ENCODE data around the gene ZMYND15.

DNA sequence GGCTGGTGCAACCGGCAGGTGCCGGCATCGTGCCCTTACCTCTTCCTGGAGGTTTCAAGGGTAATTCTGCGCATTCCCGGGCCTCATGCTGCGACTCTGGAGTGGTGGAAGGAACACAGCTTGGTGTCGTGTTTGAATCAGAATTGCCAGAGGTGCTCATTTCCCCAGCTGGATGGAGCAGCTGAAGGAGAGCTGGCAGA is 16.2 kb upstream of the ATP2A3 start:
- RRBS: 89% methylated on average over 4 of the region's 7 CpGs

DNA sequence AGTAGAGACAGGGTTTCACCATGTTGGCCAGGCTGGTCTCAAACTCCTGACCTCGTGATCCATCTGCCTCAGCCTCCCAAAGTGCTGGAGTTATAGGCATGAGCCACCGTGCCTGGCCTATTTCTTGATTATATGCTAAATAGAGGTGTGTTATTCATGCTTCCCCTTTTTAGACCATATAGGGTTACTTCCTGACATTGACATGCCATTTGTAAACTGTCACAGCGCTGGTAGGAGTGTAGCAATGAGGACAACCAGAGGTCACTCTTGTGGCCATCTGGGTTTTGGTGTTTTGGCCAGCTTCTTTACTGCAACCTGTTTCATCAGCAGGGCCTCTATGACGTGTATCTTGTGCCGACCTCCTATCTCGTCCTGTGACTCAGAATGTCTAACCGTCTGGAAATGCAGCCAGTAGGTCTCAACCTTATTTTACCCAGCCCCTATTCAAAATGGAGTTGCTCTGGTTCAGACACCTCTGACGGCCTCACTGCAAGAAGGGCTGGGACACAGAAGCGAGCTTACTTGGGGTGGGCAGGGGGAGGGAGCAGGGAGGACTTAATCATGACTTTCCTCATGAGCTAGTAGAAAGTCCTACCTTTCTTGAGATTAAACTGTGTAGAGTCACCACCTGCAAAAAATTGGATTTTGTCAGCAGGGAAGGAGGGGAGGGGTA is 38.1 kb upstream of the ATP2A3 start:
- RRBS: no CpG with 5 or more reads among the region's 9 CpGs

DNA sequence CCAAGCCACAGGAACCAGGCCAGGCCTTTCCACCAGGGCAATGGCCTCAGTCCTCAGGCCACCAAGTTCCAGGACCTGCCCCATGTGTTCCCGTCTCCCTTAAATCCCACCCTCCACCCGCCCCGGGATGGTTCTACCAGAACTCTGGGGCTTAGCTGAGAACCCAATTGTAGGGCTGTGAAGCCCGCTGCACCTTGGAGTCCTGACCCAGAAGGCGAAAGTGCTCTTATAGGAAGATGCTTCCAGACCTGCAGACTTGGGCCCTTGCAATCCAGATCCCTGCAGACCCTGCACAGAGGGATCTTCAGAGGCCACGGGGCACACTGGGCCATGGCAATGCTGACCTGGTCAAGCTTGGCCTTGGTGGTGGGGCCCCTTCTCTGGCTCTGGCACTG is 41.1 kb upstream of the ATP2A3 start:
- RRBS: no CpG with 5 or more reads among the region's 6 CpGs

DNA sequence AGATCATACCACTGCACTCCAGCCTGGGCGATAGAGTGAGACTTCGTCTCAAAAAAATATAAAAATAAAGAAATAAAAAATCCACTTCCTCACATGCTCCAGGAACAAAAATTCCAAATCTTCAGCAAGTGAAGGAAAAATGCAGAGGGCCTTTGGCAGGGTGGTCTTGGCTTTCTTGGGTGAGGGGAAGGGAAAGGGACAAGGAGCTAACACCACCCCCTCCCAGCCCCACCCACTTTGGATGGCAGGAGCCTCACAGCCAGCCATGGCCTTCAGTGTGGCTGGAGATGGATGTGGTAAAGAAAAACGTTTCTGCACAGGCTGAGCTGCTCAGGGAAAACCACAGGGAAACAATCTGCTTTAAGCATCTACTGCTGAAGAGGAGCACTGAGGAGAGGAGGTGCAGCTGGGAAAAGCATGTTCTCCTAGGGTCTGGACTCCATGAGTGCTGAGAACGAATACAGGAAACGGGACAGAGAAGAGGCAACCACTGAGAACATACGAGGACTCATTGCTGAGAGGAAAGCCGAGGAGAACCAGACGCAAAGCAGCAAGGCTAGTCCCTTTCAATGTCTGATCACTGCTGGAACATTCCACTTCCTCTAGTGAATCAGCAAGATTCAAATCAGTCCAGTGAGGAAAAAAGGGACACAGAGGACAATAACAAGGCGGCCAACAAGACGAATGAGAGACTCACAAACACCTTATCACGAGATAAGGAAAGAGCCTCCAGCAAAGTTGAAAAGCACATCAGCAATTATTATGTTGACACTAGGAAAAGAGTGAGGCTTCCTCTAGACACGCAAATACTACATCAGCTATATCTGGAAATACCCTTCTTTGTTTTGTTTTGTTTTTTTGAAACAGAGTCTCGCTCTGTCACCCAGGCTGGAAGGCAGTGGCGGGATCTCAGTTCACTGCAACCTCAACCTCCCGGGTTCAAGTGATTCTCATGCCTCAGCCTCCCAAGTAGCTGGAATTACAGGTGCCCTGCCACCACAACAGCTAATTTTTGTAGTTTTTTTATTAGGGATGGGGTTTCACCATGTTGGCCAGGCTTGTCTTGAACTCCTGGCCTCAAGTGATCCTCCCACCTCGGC is 41.7 kb downstream of the ZZEF1 start:
- RRBS: no CpG with 5 or more reads among the region's 16 CpGs

- RRBS: no CpG with 5 or more reads among the region's 4 CpGs
Observed at GRCh38 chr17:4144341-4144548, 1.2 kb downstream of the CYB5D2 start.

- RRBS: no CpG with 5 or more reads among the region's 5 CpGs
Observed at GRCh38 chr17:4204544-4205047, 59.2 kb downstream of the ANKFY1 start.

DNA sequence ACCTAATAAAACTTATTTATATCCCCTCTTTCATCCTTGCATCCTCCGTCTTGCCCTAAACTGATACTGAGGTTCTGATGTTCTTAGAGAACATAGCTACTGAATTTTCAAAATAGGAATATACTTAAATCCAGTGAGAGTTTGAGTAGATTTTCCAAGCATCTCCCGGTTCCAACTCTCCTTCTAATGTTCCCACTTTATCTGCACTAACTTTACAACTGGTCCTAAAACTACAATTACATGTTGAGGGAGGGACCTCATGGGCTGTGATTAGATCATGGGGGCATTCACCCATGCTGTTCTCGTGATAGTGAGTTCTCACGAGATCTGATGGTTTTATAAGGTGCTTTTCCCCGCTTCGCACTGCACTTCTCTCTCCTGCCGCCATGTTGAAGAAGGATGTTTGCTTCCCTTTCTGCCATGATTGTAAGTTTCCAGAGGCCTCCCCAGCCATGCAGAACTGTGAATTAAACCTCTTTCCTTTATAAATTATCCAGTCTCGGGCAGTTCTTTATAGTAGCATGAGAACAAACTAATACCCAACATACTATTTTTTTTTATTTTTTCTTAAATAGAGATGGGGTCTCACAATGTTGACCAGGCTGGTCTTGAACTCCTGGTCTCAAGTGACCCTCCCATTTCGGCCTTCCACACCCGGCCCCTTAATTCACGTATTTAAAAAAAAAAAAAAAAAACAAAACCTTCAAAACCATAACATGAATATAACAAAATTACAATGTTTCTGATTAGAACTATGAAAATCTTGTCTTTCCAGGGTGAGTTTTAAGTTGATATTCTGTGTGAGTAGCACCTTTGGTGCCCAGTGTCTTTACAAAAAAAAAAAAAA is 26.0 kb downstream of the UBE2G1 start:
- RRBS: no CpG with 5 or more reads among the region's 11 CpGs

GRCh38 chr17:4342066-4342538 is 24.4 kb downstream of the UBE2G1 start:
- RRBS: no CpG with 5 or more reads among the region's 4 CpGs

DNA sequence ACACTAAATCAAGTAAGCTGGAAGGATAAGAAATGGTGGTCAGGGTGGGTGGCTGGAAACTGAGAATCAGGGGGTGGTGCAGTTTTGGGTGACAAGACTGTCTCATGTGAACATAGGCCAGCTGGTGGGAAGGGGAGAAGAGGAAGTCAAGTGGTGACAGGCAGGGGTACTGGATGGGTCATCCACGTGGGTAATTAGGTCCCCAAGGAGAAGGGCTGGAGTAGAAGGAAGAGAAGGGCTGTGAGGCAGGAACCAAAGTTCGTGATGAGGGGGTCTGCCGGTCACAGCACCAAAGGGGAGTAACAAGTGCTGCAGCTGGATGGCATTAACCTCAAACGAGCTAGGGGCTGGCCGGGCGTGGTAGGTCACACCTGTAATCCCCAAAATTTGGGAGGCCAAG is 9.1 kb upstream of the UBE2G1 start:
- RRBS: no CpG with 5 or more reads among the region's 6 CpGs

DNA sequence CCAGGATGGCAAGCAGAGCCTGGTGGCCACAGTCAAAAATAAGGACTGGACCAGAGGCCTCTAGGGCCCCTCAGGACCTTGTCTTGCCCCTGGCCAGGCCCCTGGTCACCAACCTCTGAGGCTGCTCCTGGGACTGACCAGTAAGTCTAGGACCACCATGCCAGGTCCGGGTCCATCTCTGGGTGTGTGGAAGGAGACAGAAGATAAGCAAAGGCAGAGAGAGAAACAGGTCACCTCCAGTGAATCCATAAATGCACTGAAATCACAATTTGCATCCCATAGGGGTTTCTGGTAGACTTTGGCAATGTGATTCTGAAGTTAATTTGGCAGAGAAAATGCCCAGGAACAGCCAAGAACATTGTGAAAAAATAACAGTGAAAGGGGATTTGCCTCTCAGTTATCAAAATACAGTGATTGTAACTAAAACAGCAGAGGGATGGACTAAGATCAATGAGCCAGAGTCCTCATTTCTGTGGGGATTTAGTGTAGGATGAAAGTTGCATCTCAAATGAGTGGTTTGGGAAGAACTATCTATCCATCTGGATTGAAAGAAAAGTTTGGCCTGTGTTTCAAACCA is 28.2 kb downstream of the MYBBP1A start:
- RRBS: no CpG with 5 or more reads among the region's 1 CpG

DNA sequence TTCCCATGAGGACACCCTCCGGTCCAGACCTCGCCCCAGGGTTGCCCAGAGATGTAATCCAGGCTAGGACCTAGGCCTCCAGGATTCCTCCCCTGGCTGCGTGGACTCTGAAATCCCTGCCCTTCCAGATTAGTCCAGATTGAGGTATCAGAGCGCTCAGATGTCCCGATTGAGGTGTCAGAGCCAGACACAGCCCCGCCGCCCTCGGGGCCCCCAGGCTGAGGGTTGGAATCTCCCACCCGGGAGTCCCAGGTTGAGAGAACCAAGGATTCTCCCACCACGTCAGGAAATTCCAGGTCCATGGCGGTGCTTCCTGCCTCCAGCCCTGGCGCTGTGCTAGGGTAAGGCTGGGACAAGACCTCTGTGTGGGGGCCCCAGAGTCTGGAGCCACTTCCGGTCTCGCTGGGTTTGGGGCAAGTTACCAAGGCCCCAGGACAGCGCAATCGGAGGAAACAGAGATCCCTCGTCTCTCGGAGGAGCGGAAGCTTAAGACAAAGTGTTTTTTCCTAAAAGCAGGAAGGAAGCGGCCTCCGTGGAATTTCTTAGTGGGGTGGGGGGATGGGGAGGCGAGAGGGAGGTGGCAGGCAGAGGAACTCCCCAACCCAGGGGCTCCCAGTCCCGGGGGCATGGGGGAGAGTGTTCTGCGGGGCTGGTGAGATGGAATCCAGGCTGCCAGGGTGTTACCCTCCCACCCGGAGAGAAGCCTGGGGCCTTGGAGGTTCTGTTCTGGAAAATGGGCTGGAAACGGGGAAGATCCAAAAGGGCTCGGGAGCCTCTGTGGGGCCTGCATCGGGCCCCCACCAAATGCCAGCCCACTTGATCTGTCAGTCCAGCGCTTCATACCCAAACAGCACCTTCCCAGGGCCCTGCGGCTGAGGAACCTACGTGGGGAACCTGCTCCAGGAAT is 23.8 kb downstream of the MYBBP1A start:
- RRBS: 35% methylated on average over 4 of the region's 31 CpGs

DNA sequence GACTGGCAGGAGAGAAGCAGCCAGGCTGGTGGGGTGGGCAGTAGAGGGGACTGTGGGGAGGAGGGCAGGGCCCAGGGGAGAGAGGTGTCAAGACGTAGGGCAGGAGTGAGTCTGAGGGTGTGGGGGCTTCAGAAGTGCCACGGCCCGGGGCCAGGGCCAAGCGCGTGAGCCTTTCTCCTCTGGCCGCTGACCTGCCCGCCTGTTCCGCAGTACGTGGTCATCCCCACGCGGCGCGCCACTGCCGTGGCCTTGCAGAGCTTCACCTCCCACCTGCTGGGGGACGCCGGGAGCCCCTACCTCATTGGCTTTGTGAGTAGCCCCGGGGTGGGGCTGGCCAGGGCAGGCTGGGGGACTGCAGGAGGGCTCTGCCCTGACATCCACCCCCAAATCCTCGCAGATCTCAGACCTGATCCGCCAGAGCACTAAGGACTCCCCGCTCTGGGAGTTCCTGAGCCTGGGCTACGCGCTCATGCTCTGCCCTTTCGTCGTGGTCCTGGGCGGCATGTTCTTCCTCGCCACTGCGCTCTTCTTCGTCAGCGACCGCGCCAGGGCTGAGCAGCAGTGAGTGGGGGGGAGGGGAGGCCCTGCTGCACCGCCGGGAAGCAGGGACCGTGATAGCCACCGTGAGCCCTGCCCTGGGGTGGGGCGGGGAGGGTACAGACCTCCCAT is 19.2 kb downstream of the MYBBP1A start:
- RRBS: no CpG with 5 or more reads among the region's 36 CpGs

DNA sequence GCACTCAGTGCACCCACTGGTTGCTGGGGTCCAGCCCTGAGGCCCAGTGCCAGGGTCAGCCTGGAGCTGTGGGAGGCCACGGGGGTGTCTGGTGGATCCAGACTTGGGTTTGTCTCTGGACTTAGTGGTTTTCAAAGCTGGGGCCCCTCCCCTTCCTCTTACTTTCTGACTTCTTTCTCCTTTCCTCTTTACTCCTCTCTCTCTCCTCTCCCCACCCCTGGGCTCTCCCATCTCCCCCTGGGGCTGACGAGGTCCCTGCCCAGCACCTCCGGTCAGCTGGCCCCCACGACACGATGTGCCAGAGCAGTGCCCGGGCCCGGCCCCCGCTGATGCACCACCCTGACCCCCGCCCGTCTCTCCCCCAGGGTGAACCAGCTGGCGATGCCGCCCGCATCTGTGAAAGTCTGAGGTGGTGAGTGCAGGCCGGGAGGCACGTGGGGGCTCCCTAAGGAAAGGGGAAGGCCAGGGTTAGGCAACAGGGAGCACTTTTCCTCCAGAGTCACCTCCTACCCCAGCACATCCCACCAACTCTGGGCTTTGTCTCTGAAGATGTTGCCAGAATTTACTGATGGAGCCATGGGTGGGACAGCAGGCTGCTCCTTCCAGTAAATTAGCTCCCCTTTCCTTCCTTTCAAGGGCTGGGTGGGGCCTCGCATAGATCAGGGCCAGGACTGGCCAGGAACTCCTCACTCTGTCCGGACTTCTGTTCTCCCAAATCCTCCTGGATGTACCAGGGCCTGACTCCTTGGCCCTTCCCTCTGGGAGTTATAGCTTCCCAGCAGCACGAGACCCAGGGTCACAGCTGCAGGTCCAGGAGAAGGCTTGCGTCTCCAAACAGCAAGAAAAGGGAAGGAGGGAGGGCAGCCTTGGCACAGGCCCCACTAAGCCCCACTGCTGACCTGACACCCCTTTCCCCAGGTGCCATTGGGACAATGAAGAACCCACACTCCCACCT is 18.4 kb downstream of the MYBBP1A start:
- RRBS: 90% methylated on average over 5 of the region's 19 CpGs

DNA sequence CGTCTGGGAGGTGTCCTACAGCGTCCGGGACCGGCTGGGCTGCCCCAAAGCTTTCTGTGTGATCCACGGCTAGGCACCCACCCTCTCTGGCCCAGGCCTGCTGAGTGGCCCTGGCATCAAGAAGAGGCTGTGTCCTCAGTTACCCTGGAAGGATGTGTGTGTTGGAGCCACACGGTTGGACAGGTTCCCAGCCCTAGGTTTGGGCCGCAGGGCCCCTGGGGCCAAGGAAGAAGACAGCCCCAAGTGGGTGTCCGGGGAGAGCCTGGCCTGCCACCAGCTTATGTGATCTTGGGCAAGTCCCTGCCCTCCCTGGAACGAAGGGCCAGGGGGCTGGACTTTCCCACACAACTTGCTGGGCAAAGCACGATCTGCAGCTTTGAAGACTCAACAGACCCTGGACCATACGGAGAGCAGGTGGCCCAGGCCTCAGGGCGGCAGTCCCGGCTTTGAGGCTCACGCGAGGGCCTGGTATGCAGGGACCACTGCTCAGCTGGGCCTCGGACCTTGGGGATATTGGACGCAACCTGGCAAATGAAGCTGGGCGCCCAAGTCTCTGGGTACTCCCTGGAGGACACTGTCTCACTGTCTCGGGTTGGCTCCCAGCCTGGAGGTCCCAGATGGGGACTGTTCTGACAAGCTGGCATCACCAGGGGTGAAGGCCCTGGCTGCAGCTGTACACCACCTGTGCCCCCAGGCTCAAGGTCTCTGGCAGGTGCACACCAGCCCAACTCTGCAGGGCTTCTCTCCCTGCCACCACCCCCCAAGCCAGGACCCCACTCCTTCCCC is 17.5 kb downstream of the MYBBP1A start:
- RRBS: no CpG with 5 or more reads among the region's 19 CpGs

- RRBS: 72% methylated on average over 7 of the region's 21 CpGs
Observed at GRCh38 chr17:4575481-4576098, 8.7 kb upstream of the SMTNL2 start.

GRCh38 chr17:4610378-4611049 is 26.2 kb downstream of the SMTNL2 start:
- RRBS: 100% methylated on average over 1 of the region's 11 CpGs

DNA sequence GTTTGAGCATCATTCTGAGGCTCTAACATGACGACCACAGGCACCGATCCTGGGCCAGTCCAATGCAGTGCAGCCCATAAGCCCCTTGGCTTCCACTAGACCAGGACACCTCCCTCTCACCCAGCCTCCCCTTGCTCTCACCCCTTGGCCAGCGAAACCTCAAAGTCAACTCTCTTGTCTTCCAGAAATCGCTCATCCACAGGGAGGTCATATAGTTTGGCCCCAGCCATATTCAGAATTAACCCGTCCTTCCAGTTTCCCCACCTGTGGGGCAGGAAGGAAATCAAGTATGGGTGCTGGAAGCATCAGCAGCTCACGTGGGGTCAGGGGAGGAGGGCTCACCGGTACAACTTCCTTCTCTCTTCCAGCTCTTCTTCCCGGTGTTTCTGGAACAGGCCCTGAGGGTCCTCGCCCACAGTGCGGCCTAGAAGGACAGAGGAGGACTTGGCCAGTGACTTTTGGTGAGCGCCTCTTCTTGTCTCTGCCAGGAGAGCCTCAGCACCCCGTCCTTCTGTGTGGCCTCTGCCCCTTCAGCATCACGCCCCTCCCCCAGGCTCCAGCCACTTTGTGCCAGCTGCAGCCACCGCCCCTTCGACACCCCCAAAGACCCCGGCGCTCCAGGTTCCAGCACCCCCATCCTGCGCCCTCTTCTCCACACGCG is 2.6 kb downstream of the ALOX15 start:
- RRBS: 91% methylated on average over 3 of the region's 20 CpGs

GRCh38 chr17:4739499-4739992 is at the start of gene ZMYND15:
Gene ZMYND15, plus strand, starts transcription at chr17:4739833.
- RRBS: 91% methylated on average over 30 of the region's 65 CpGs

- RRBS: no CpG with 5 or more reads among the region's 10 CpGs
Observed at GRCh38 chr17:4770673-4771083, 1.0 kb upstream of the TM4SF5 start.

DNA sequence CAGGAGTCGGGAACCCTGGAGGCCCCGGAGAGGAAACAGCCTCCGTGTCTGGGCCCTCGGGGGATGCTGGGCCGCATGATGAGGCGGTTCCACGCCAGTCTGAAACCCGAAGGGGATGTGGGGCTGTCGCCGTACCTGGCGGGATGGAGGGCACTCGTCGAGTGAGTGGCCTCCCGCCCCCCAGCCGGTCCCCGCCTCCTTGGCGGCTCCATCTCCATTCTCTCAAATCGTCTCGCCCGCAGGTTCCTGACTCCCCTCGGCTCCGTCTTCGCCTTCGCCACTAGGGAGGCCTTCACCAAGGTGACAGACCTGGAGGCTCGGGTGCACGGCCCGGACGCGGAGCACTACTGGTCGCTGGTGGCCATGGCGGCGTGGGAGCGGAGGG is 745 bp downstream of the GLTPD2 start:
- RRBS: 1% methylated on average over 6 of the region's 33 CpGs

Measured in PFSK-1 (cell line).